Right cardiac atrium (tissue), 1 donor: Measurements from ENCODE around the gene TCAIM.

GRCh38 chr3:42544784-42545692 lies 36.7 kb downstream of the SEC22C start:
- PRO-cap, result unidirectional peak, minus-strand start at chr3:42544870

DNA sequence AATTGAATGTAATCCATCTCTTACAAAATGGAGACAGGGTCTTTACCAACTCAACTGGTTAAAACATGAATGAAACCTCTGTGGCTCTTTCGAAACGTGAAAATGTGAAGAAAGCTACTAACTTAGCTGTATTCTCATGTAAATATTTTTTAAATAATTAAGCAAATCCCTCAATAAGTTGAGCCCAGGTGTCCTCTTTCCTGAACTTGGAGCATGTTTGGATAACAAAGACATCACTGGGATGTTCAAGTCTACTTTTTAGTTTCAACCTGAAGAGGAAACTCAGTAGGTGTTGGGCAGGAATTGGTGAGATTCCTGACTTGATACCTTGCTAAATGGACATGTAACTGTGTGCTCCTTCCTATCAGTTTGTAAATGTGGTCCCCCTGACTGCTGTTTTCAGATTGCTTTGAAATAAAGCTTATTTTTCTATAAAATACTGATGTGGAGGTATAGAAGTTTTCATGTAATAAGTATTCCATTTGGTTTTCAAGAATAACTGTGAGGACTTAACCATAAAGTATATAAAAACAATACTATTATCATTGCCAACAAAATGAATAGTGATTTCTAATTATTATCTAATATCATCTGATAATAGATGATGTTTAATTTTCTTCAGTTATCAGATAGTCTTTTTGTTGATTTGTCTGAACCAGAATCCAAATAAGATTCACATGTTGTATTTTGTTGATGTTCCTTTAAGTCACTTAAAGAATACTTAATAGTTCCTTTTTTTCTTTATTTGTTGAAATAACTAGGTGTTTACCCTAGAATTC lies 4.1 kb downstream of the SS18L2 start:
- PRO-cap, result no peak

- PRO-cap, result no peak
These were observed 1.6 kb downstream of the NKTR start for GRCh38 chr3:42601941-42602654.

- PRO-cap, result no peak
These were observed 10.3 kb downstream of the ZBTB47 start for GRCh38 chr3:42663523-42664455.

DNA sequence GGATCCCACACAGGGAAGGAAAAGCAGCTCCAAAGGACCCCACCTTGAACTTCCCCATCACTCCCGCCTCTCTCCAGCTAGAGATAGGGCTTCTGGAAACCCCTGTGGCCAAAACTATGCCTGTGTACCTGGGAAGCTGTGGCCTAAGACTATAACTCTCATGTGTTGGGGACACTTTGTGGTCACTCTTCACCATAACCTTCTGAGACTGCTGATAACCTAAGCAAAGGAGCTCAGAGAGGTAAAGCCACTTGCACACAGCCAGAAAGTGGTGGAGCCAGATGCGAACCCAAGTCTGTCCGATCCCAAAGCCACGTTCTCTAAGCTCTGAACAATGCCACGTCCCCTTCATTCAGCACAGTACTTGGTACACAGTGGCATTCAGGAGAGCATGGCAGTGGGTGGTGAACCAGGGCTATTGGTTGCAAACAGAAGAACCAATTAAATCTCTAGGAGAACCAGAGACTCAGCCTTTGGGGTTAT lies 15.6 kb upstream of the KLHL40 start:
- PRO-cap, result no peak

DNA sequence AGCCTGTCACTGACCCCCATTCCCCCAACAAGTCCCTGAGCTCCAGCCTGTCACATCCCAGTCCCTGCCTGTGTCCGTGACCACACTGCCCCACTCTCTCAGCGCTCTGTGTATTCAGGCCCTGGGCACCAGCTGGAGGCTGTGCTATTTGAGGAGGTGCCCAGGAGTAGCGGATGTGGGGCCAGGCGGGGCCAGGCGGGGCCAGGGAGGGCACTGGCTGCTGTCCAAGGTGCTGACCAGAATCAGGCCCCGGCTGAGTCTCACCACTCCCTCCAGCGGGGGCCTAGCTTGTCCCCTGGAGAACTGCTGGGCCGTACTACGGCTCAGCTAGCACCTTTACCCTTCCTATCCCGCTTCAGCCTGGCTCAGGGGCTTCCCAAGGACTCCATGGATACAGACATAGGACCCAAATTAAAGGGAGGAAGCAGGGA lies 1.2 kb downstream of the HHATL start:
- PRO-cap, result bidirectional peak, plus-strand start at position 266 of the sequence, minus-strand start at position 108 of the sequence

DNA sequence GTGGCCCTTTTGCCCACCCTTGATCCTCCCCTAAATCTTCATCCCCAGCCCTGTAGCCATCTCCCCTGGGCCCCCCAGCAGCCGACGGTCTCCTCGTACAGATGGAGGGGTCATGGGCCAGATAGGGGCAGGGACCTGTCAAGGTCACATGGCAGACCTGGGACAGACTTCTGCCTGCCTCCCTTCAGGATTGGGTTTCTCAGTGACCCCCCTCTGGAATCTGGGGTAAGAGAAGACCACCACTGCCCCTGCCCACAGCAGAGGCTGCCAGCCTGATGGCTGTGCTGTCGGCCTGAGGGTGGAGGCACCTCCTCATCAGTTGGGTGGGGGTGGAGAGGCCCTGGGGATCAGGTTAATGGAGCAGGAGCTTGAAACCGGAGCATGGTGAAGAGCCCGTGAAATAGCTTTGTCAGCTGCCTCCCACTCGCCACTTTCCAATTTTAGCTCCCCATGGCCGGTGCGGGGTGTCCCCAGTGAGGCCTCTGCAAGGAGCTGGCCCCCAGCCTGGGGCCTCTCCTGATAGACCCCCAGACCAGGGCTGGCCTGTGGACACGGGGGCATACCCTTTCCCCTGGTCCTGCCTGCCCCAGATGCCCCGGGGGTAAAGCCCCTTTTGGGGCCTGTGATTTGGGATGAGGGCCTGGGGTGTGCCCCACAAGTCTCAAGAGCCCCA lies 585 bp downstream of the HHATL start:
- PRO-cap, result bidirectional peak, plus-strand start at position 437 of the sequence, minus-strand start at position 266 of the sequence

DNA sequence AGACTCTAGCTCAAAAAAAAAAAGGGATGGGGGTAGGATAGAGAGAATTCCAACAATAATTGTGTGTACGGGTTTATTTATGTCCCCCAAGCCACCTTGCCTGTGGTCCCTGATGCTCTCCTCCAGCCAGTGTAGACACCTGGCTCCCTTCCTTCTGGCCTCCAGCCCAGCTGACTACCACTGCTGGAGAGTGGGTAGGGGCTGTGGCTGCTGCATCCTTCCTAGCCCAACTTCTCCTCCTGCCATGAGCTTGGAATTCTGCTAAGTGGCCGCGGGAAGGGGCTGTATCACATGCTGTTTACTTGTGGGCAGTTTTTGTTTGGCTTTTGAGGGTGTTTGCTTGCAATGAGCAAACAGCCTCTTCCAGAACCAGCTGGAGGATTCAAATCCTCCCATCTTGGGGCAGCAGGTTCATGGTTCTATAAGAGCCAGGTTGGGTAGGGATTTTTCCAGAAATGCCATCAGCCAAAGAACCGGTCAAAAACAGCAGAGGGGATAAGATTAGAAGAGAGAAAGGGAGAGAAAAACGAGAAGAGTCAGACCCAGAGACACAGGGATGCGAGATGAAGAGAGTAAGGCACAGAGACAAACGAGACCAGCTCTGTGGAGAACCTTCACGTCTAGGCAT lies 9.0 kb downstream of the GASK1A start:
- PRO-cap, result no peak

DNA sequence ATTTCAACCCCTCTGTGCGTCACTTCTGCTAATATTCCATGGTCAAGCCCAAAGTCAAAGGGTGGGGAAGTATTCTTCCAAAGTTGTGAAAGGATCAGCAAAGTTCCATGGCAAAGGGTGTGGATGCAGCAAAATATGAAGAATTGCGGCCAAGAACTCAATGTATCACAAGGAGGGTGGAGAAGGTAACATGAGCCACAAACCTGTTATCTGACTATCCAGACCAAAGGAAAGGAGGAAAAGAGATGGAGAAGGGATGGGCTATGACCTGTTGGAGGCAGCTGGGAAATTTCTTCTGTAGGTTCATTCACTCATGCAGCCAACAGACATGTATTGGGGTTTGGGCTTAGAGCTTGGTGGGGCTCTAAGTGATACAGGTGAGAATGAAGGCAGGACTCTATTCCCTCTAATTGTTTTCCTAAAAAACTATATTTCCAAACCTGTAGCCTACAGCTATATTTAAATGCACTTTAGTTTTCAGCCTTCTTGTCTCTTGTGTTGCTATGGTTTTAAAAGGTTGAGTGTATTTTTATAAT lies 71.0 kb upstream of the SNRK start:
- PRO-cap, result no peak

DNA sequence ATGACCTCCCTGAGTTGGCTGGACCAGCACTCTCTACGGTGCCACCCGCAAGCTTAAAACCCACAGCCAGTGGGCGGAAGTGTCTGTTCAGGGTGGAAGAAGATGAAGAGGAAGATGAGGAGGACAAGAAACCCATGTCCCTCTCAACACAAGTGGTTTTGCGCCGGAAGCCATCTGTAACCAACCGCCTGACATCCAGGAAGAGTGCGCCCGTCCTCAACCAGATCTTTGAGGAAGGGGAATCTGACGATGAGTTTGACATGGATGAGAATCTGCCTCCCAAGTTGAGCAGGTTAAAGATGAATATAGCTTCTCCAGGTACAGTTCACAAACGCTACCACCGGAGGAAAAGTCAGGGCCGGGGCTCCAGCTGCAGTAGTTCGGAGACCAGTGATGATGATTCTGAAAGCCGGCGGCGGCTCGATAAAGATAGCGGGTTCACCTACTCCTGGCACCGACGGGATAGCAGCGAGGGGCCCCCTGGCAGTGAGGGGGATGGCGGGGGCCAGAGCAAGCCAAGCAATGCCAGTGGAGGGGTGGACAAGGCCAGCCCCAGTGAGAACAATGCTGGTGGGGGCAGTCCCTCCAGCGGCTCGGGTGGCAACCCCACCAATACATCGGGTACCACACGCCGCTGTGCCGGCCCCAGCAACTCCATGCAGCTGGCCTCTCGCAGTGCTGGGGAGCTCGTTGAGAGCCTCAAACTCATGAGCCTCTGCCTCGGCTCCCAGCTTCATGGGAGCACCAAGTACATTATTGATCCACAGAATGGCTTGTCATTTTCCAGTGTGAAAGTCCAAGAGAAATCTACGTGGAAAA lies 61.4 kb downstream of the SNRK start:
- PRO-cap, result no peak

DNA sequence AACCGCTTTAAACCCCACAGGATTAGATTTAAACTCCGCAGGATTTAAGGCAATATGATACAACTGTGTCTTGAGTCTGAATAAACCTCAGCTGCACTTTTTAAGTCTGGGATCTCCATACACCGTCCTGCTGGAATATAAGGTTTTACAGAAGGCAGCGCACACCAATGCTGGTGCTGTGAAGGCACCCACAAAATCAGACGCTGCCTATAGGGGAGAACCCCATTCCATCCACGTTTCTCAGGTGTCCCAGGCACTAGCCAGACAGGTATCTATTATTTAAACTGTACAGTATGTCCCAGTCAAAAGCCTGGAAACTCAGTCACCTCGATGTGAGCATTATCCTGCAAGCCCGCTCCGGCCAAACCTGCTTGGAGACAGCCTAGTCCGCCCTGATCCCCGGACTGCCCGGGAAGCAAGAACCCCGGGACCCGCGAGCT lies 750 bp downstream of the ANO10 start:
- PRO-cap, result no peak

GRCh38 chr3:43883302-43883654 lies 192.5 kb downstream of the ABHD5 start:
- PRO-cap, result no peak

DNA sequence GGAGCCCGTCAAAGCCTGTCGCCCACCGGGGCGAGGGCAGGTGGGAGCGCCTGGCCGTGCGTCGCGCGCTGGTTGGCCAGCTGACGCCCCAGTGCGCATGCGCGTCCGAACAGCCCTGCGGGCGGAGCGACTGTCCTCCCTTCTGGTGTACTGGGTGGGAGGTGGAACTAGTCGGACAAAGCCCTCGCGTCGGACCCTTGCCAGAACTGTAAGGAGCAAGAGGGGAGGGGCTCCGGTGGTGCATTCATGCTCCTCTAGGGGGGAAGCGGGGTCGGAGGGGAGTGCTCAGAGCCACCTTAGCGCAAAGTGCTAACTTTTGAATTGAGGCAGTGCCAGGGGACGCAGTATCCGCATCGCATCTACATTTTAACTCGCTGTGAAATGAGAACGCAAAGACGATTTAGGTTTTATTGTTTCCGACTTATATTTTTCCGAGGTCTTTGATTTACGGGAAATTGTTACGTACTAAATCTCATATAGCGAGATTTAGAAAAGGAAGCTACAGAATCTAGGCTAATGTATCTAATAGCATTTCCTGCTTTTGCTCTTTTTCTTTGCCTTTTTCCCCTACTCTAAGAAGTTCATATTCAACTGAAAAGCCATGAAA lies at the start of gene TCAIM:
TCAIM (plus strand) TSS at position 140 of the 607 bp plus-strand sequence.
- PRO-cap, result bidirectional peak, plus-strand start at position 148 of the sequence, minus-strand start at position 74 of the sequence

GRCh38 chr3:44339234-44339406 lies 554 bp downstream of the TCAIM start:
- PRO-cap, result no peak

DNA sequence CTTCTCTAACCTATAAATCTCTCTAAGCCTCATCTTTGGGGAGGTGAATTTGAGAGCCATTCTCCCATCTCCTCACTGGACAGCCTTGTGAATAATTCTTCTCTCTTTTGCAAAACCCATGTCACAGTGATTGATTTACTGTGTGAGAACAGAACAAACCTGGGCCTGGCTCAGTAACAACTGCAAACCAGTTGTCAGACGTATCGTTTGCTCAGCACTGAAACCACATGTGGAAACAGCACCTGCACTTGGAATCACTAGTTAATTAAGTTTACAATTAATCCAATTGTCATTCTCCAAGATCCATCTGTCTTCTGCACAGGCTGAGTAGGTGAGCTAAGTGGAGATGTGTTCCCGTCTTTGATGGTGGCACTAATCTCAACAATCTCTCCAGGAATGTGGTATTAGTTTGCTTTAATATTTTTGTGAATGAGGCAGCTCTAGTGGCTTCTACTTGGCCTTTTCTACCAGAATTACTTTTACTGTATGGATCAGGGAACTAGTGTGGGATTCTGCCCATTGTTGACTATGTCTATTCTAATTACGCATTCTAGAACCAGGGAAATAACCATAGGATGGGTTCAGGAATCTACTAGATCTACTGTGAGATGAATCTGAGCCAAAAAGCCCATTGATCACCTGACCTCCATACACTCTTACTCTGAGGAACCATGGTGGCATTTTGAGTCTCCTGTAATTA lies 42.1 kb downstream of the ZNF445 start:
- PRO-cap, result no peak

GRCh38 chr3:44455063-44455796 lies 22.2 kb downstream of the ZNF445 start:
- PRO-cap, result no peak

DNA sequence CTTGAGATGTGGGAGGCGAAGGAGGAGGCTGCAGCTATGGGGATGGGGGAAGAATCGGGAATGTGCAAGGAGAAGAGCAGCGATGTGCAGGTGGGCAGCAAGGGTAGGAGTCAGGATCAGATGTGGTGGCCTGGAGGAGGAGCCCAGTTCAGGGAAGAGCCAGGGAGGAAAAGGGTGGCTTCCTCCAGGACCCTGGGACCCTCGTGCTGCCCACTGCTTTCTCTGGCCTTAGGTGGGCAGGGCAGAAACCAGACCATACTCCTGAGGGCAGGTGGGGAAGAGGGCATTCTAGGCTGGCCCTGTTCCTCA lies 21.3 kb downstream of the ZNF35 start:
- PRO-cap, result no peak

GRCh38 chr3:44966709-44967226 lies 9.2 kb downstream of the ZDHHC3 start:
- PRO-cap, result no peak

- PRO-cap, result no peak
These were observed 6.7 kb downstream of the CDCP1 start for GRCh38 chr3:45139423-45139879.

- PRO-cap, result no peak
These were observed 5.8 kb downstream of the CDCP1 start for GRCh38 chr3:45140306-45140807.